ENCODE results near the gene DCTN2.

DNA sequence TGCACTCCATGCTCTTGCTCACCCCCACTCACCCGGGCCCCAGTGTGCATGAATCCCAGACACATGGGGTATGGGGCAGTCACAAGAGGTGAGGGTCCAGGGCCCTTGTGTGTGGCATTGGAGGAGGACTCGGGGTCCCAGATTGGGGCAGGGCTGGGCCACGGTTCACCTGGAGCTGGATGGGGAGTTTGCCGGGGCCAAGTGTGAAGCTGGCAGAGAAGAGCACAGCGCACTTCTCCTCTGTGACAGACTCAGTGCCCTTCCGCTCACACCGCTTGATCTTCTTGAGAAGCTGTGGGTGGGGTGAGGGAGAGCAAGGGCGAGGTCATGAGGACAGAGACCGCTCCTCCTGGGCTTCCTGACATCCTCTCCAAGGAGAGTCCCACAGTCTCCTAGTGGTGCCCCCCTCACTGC, 6.9 kb downstream of the STAT6 start:
- PRO-cap = no peak

GRCh38 chr12:57140984-57141669, 12.8 kb downstream of the LRP1 start:
- PRO-cap = no peak

DNA sequence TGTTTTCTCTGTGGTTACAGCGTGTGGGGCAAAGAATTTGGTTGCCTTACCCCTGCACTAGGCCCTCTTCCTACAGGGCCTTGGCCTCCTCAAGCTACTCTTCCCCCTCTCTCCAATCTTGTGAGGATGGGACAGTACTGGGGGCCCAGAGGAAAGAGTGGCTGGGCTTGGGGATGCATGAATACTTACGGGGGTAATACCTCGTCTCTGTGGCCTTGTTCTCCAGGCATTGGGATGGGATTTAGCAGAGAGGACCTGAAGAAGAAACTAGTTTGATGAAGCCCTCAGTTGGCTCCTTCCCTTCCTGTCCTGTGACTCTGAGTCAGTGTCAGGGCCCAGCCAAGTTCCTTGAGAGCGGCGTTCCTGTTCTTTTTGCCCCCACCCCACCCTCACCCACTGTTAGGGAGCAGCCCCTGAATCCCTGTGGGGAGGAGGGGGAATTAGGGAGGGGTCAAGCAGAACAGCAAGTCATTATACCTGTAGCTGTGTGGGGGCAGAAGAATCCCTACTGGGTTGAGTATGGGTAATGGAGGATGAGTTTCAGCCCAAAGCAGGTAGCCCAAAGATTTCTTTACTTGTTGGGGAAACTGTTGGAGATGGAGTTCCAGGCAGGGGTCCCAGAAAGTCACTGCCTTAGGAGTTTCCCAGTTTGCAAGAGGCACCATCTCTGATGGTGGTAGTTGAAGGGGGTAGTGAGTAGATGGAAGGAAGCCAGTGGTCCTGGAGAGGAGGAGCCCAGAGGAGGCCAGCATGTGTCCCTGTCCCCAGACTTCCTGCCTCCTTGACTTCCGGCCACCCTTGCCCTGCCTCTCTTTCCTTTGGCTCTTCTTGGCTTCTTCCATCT, 24.5 kb downstream of the LRP1 start:
- PRO-cap = no peak

DNA sequence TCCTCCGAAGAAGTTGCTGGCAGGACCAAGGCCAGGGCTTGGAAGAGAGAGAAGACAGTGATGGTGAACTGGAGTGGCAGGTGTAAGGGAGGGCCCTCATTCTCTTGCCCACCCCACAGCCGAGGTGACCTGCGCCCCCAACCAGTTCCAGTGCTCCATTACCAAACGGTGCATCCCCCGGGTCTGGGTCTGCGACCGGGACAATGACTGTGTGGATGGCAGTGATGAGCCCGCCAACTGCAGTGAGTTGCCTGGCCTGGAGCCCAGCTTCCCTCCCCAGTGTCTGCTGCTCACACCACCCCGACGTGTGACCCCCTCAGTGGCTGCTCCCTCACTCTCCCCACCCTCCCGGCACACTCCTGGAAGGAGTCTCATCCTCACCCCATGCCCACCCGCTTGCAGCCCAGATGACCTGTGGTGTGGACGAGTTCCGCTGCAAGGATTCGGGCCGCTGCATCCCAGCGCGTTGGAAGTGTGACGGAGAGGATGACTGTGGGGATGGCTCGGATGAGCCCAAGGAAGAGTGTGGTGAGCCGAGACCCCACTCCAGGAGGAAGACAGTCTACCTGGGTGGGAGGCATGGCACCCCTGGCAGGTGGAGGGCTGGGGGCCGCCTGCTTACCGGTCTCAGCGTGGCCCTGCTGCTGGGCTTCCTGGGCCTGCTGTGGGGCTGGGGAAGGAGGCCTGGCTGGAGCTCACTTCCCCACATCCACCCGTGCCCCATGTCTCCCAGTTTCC, 15.0 kb upstream of the NXPH4 start:
- PRO-cap = no peak

- PRO-cap = no peak
Observed at GRCh38 chr12:57204410-57205035, 12.1 kb upstream of the NXPH4 start.

DNA sequence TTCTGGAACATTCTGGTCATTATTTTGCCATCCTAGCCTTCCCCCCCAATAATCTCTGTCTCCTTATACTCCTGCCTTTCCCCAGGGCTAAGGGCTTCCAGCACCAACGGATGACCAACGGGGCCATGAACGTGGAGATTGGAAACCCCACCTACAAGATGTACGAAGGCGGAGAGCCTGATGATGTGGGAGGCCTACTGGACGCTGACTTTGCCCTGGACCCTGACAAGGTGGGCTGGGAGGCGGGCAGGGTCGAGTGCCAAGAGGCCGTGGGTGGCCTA, 4.6 kb upstream of the NXPH4 start:
- PRO-cap = no peak

DNA sequence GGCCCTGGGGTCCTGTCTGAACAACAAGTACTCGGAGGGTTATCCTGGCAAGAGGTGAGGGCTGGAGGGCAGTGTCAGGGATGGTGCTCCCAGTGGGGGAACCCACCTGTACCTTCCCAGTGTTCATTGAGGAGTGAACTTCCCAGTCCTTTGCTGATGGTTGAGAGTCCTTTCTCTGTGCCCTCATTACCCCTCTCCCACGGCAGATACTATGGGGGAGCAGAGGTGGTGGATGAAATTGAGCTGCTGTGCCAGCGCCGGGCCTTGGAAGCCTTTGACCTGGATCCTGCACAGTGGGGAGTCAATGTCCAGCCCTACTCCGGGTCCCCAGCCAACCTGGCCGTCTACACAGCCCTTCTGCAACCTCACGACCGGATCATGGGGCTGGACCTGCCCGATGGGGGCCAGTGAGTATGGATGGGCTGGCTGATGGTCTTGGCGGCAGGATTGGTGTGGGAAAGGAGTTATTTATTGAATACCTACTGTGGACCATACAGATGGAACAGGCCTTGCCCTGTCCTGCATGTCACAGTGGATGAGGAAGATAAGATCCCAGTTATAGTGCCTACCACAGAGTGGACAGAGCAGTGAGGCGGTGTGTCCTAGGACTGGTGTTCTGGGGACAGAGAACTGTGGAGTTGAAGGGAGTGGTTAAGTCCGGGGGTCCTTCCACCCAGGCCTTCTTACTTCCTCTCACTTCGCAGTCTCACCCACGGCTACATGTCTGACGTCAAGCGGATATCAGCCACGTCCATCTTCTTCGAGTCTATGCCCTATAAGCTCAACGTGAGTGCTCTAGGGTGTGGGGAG, 2.2 kb downstream of the SHMT2 start:
- PRO-cap = no peak

GRCh38 chr12:57236007-57236791, 705 bp downstream of the NDUFA4L2 start:
- PRO-cap = no peak

- PRO-cap = no peak
Observed at GRCh38 chr12:57292540-57292867, 41.5 kb upstream of the STAC3 start.

GRCh38 chr12:57297640-57298311, 46.8 kb upstream of the STAC3 start:
- PRO-cap = no peak

DNA sequence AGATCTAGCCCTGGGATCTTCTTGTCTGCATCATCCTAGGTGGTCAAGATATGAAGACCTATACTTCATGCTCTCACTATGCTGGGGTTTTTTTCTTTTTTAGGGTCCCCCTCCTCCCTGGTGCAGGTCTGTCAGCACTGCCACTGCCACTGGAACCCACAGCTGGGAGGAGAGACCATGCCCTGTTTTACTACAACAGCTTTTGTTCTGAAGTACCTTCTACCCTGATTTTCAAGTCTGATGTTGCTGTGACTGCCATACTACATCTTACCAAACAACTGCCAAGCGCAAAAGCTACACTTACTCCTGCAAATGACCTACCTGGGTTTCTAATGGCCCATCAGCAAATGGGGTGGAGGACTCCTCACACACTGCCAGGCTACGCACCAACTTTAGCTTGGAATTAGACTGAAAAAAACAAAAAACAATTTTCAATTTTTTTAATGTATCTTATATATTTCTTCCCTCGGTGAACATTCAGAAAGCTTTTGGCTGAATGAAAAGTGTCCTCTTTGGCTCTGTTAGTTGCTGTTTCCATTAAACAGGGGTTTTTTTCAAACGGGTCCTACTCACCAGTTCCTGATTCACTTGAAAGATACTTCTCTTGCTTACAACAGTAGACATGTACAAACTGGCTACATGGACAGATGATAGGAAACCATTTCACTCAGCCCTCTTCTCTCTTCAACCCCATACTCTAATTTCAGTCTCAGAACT, 48.9 kb upstream of the STAC3 start:
- PRO-cap = no peak

DNA sequence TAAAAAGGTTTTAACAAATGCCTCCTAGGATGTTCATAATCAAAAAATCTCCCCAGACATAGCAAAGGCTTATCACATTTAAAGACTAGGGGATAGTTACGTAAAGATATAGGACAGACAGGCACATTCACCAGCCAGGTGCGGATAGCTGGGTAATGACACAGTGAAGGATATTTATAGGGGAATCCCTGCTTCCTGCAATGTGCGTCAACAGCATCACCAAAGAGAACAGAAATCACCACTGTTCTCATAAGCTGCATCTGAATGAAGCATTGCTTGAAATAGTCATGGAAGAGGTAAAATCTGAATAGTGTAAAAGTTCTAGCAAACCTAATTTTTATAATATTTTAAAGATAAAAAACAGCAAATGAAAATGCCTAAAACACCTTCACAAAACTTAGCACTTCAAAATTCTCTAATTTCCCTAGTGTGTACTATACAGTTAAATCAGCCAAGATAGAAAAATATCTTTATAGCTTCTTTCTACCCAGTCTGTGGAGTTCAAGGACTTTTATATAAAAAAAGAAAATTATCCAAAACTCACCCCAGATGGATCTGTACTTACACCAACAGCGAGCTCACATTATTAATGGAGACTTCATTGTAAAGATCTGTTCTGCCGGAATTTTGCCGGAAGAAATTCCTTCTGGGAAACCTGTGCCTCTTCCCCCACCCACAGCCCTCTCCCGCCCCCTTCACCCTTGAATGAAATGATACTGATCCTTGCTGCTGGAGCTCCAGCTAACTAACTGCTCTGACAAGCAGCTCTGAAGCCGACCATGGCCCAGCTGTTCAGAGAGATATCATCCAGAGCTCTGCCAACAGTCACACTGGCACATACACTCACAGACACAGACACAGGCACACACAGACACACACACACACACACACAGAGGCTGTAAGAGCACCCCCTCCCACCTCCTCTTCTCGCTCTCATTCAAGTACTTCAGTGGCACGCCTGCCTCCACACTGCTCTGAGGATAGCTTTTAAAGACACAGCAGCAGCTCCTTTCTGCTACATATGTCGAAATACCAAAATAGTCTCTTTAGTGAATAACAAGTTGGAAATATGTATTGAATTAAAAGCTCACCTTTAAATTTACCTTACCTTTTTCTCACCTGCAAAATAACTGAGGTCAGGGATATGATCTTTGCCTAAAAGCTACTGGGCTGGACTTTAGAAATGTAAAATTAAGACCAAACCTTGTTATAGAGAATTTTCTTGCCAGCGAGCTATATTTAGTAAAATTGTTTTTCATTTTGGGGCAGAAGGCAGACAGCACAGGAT, 88.8 kb downstream of the R3HDM2 start:
- PRO-cap = no peak

DNA sequence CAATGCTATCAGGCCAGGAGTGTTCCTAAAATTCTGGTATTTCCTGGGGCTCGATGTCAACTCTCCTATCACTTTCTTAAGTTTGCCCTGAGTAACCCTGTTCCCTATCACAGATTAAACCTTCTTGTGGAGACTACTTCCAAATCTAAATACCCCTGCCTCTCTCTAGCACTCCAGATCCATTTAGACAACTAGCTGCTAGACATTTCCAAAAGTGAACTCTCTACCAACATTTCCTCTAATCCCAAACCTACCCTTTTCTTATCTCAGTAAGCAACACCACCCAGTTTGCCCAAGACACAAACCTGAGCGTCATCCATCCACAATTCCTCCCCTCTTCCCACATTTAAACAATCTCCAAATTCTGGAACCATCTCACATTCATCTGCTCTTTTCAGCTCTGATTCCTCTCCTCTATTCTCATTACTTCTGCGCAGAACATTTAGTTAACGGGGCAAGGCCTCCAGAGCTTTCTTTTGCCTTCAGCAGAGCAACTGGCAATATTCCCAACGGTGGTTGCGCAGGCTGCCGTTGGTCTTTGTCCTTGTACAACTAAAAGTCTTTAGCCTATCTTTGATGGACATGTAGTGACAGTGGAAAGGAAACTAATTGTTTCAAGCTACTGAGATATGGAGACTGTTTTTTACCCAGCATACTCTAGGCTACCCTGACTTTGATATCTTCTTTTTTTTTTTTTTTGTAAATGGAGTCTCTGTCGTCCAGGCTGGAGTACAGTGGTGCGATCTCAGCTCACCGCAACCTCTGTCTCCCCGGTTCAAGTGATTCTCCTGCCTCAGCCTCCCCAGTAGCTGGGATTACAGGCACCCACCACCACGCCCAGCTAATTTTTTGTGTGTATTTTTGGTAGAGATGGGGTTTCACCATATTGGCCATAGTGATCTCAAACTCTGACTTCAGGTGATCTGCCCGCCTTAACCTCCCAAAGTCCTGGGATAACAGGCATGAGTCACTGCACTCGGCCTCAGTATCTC, 12.7 kb downstream of the R3HDM2 start:
- PRO-cap = no peak

DNA sequence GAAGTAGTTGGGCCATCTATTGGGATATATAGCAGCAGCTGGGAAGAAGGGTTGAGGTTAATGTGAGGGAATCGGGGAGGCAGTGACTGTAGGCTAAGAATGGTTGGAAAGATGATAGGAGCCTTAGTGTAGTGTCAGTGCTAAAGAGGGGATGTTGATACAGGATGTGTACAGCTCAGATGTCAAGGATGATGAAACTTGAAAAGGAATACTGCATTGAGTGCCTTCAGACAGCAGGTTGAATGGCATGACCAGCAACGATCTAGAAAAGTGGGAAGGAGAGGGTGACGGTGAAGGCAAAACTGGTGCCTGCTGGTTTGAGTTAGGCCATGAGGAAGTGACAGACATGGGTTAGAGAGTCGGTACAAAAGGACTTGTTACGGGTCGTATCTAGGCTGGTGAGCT, 9.4 kb downstream of the MARS1 start:
- PRO-cap = no peak

DNA sequence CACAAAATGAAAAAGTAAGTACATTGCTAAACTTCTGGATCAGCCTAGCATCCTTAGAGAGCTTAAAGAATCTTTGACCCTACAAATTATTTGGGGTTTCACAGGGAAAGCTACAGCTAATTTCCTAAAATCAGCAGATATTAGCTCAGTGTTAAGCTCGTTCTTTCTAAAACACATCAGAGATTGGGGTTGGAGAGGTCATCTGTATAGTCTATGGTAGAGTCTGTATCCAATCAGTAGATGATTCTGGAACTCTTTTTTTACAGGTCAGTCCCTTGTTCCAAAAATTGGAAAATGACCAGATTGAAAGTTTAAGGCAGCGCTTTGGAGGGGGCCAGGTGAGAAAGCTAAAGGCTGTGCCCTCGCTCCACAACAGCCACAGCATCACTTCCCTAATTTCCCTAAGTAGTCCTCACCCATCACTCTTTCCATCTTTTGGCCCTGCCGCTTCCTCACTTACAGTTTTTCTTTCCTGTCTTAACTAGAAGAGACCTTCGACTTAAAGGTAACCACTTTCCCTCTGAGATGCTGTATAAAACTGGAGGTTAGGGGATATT, 4.6 kb downstream of the DDIT3 start:
- PRO-cap = no peak

DNA sequence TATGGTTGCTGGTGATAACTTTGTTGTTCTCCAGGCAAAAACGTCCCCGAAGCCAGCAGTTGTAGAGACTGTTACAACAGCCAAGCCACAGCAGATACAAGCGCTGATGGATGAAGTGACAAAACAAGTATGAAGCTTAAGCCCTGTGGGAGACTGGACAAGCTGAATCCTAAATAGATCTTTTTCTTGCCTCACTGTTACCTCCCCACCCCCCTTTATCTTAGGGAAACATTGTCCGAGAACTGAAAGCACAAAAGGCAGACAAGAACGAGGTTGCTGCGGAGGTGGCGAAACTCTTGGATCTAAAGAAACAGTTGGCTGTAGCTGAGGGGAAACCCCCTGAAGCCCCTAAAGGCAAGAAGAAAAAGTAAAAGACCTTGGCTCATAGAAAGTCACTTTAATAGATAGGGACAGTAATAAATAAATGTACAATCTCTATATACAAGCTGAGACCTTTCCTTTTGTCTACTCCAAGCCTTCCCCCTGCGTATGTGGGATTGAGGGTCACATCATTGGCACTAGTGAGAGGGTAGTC, 4.0 kb downstream of the DDIT3 start:
- PRO-cap = no peak

DNA sequence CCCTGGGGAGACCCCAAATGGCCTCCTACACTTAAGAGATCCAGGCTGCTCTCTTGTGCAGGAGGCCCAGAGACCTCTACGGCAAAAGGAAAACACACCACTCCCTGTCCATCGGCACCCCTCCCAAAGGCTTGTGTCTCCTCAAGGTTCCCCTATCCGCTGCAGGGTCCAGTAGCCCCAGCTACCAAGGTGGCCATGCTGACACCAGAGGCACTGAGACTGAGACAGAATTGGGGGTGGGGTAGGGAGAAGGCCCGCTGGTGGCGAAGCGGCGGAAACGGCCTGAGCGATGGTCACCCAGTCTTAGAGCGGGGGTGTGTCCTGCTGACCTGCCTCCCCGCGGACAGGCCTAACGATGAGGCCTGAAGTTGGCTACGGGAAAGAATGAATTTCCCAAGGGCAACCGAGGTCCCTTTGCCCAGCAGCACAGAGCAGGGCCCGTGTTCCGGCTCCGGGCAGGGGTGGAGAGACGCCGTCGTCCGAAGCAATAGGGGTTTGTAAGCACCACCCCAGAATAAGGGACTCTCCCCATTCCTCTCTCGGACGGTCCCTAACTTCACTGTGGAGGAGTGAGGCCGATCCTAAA, 451 bp downstream of the DDIT3 start:
- PRO-cap = no peak

DNA sequence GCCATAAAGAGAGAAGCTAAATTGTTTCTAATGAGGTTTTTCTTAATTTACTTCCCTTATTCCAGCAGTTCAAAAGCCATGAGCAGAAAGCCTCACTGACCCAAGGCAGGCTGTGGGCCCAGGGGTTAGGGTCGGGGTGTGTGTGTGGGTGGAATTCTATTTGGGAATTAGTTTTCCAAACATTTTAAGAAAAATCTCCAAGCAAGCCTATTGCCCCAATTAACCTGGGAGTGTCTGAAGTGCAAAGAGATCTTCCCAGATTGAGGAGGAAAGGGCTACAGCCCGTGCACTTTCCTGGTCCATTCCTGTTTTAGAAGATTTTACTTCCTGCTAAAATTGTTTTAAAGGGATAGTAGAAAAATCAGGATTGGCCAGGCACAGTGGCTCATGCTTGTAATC, 5.4 kb downstream of the DCTN2 start:
- PRO-cap = no peak

GRCh38 chr12:57545169-57545793, 1.7 kb downstream of the DCTN2 start:
- PRO-cap = no peak

DNA sequence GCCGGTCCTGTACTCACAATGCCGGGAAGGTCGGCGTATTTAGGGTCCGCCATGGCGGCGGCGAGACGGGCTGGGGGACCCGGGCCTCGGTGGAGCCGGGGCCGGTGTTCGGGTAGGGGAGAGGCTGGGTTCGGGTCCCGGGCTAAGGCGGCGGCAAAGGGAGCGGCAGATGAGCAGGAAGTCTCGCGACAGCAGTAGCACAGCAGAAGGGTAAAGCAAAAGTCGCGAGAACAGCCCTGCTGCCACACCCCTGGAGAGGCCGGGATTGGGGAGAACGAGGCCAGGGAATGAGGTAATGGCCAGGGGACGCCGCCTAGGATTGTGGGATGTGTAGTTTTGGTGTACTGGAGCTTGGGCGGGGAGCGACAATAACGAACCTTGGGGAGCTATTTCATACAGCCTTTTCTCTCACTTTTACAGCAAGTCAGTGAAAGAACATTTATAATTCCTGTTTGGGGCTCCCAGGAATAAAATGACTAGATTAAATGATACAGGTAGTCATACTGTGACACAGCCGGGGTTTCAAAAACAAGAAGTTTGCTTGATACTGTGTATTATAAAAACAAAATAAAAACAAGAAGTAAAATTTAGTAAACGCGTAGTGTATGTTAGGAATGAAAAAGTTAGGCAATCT, at the start of gene DCTN2:
TSS of gene DCTN2 (minus strand) at position 182 of the 634 bp plus-strand sequence.
- PRO-cap = unidirectional peak, minus-strand start at position 167 of the sequence

Measured in right cardiac atrium (tissue), 1 donor.